CD14-positive monocyte (primary cell): ENCODE data around the gene CMC1.

- CAGE, long polyA plus RNA: no peak
These were observed 5.7 kb downstream of the RARB start for GRCh38 chr3:25433649-25434255.

DNA sequence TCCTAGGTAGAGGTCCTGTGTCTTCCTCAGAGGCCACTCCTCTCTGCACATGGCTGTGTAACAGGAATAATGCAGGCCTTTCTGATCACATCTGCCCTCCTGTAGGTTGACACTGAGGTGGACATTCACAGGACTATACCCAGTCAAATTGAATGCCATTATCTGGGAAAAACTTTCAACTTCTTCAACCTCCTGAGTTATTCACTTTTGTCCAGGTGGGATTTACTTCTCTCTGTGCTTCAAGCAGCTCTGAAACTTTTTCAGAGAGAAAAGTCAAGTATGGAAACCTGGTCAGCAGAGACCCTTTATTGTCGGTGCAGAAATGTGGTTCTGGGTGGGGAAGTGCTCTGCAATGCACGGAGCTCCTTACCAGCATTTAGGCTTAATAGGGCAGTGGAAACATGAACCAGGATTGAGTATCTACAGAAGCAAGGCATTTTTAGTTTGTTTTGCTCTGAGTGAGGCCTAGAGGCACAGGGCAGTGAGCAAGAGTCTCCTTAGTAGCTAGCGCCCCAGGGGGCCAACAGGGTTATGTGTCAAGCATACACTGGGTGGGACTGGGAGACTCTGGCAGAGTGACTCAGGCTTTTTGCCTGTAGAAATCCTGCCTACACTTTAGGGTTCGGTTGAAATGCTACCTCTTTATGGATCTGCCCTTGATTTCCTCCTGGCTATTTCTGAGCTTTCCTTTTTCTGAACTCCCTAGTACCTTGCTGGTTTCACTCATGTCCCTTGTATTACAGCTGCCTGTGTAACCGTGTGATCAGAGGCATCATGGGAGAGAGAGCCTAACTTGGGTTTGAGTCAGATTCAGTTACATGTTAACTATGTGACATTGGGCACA lies 72.3 kb downstream of the TOP2B start:
- CAGE, long polyA plus RNA: no peak

DNA sequence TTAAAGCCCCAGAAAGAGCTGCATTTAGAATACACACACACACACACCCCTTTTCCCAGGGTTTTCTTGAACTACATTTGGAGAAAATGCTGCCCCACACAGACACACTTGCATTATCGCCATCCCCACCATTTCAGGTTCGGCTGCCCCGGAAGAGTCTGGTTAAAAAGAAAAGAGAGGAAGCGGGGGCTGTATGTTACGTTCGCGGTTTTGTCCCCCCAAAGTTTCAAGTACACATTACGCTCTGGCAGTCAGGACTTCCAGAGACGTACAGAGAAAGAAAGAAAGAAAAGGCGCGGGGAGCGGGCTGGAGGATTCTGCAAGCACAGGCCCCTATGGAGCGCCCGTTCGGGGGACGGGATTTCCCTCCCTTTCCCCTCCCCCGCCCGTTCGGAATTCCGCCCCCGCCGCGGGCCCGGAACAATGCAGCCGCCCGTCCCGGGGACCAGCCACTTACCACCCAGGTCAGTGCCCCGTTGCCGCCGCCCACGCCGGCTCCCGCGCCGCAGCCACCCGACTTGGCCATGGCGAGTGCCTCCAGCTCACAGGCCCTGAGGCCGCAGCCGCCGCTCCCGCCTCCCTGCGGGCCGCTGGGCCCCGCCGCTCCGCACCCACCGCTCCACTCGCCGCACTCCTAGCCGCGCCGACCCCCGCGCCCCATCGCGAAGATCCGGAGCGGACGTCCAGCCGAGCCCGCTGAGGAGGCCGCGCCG lies 779 bp downstream of the TOP2B start:
- CAGE, long polyA plus RNA: no peak

- CAGE, long polyA plus RNA: no peak
These were observed 121.6 kb downstream of the OXSM start for GRCh38 chr3:25911378-25911969.

DNA sequence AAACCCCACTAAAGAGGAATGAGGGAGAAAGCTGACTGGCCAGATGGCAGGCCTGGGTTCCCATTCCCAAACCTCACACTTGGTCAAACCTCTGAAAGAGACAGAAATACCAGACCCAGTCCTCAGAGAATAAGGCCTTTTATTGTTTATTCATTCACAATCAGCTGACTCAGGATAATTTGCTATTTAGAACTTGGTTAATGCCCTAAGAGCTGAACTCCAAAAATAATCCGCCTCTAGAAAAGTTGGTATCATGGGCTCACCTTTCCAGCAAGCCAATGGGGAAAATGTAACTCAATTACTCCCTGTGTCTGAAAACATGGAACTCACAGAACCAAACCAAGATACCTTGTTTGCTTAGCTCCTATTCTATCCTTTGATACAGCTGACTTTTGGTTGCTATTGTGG lies 145.7 kb downstream of the LRRC3B start:
- CAGE, long polyA plus RNA: no peak

DNA sequence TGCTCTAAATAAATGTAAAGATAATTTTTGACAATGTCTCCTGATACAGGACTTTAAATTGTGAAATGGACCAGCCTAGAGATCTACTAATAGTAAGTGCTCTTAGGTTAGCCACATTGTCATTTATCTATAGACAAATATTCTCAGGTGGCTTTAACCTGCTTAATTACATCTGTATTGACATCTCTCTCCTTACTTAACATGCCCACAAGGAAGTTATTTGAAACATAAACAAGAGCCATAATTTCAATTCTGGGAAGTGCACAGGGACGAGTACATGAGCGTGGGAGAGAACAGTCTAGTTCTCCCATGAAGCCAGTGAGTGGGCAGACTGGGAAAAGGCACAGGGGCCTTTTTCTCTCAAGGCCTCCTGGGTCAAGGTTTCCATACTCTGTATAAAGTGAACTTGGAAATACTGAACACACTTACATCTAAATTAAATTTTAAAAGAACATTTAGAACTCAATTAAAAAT lies 54.2 kb downstream of the NEK10 start:
- CAGE, long polyA plus RNA: no peak

DNA sequence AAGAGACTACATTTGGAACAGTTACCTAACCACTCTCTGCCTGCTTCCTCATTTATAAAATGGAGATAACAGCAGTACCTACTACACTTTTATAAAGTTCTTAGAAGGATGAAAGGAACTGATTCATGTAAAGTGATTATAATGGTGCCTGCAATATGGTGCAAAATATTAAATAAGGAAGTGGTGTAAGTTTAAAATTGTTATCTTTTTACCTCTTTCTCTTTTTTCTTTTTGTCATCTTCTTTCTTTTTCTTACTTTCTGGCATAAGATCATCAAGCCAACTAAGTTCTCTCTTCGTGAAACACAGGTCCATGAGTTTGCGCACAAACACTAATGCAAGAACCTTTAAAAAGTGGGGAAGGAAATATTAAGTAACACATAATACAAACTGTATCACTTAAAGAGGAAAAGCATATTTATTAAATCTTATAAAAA lies 16.5 kb upstream of the NEK10 start:
- CAGE, long polyA plus RNA: no peak

GRCh38 chr3:27641689-27642200 lies 80.4 kb downstream of the EOMES start:
- CAGE, long polyA plus RNA: no peak

DNA sequence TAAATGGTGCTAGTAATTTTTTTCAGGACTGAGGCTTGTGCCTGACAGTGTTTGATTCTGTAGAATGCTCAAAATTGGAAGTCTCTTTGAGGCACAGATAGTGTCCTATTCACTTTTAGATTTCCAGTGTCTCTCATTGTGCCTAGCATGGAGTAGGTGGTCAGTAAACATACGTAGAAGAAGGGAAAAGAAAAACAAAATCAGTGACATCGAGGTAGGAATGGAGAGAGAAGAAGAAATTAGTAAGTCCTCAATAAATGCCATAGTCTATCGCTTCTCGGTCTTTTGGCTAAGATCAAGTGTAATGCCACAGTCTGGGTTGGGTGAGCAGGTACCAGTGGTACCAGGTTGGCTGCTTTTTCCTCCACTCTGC lies 120.9 kb upstream of the EOMES start:
- CAGE, long polyA plus RNA: no peak

- CAGE, long polyA plus RNA: no peak
These were observed at the start of gene CMC1 for GRCh38 chr3:28241133-28242187. Gene CMC1, plus strand, starts transcription at chr3:28241619.

DNA sequence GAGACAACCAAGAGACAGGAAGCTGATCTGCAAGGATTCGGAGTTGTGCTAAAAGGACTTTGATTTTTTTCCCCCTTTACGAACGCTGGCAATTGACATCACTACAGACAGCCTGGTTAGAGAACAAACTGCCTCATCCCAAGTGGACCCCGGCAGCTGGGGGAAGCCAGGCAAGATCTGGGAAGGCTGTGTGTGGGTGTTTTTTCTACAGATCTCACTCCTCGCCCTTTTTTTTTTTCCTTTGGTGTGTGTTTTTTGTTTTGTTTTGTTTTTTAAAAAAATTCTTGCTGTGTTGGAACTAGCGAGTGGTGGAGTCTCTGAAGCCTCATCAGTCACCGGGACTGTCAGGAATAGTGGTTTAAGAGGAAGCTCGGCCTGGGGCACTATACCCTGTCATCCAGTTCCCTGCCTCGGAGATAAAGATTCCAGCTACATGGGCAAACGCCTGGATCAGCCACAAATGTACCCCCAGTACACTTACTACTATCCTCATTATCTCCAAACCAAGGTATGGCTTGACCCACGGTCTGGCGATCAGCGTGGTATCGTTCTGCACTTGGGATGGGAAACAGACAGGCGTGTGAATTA lies 472 bp downstream of the RBMS3 start:
- CAGE, long polyA plus RNA: no peak

GRCh38 chr3:29284350-29285036 lies 3.6 kb downstream of the RBMS3 start:
- CAGE, long polyA plus RNA: no peak

DNA sequence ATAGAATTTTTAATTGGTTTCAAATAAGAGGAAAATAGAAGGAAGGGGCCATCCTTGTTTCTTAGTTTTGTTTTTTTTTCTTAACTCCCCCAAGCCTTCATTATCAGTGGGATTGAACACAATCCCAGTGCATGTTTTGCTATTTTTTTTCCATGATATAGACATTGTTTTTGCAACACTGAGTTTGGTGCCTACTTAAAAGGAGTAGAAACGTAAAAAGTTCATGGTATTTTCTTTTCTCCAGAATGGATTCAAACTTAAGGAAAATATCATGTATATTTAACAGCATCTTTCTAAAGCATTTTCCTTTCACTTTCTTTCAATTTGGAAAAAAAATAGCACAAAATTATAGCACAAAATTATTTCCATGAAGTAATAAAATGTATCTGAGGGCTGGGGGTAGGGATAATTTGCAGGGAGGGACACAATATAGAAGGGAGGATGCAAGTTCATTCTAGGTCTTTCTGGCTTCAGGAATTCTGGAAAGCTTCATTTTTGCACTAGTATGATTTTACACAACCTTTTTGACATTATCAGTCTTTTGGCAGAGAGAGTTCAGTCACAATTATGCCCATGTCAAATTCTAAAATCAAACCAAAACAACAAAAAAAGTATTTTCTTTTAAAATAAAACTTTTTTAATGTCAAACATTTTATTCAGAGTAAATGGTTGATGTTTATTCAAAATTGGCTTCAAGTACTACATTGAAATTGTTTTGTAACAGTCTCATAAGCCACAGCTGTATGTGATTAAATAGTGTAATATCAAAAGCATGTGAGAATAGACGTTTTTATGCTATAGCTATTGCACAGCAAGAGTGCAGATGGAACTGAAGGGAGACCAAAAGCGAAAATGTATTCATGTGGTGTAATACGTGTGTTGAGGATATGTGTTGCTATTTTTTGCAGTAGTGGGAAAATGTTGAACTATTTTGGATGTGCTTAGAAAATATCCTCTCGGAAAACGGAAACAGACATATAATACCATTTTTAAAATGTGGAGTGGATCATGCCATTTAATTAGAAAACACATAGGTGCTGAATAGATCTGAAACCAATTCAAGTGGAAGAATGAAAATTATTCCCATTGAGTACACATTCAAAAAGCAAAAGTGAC lies 5.7 kb downstream of the RBMS3 start:
- CAGE, long polyA plus RNA: no peak

DNA sequence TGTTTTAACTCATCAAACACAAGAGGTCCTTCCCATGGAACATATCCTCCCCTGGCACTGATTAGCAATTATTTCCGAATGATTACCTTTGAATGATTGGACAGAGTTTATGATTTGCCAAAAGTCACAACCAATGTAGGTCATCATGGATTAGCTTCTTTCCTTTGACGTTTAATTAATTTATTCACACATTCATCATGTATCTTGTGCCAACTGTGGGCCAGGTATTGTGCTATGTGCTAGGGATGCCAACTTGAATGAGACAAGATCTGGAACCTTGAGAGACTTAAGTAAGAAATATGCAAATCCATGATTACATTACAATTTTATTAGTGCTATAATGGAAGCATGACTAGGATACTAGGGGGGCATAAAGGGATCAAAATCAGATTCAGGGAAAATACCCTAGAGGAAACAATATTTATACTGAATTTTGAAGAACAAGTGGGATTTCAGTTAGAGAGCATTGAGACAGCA lies 37.7 kb downstream of the RBMS3 start:
- CAGE, long polyA plus RNA: no peak

- CAGE, long polyA plus RNA: no peak
These were observed 129.8 kb downstream of the RBMS3 start for GRCh38 chr3:29410693-29411010.

GRCh38 chr3:30285831-30286559 lies 320.4 kb upstream of the TGFBR2 start:
- CAGE, long polyA plus RNA: no peak

GRCh38 chr3:30354189-30354563 lies 252.2 kb upstream of the TGFBR2 start:
- CAGE, long polyA plus RNA: no peak

- CAGE, long polyA plus RNA: no peak
These were observed 87.4 kb upstream of the TGFBR2 start for GRCh38 chr3:30519055-30519283.

GRCh38 chr3:30629258-30630303 lies 23.2 kb downstream of the TGFBR2 start:
- CAGE, long polyA plus RNA: no peak

DNA sequence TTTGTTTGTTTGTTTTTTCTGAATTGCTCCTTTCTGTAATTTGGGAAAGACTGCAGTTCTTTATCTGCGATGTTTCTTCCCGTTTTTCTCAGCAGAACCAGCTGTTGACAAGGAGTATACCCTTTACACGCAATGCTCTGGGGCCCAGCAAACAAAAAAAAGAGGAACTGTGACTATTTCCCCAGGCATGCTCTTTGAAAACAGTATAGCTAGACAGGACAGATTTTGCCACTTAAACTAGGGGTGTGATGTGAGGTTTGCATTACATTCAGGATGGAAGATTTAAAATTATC lies 43.2 kb downstream of the TGFBR2 start:
- CAGE, long polyA plus RNA: no peak